ENCODE measurements around the genes TET2, GSTCD and HADH.

GRCh38 chr4:104500523-104500953, 5.8 kb upstream of the CXXC4 start:
- PRO-cap, result no peak

DNA sequence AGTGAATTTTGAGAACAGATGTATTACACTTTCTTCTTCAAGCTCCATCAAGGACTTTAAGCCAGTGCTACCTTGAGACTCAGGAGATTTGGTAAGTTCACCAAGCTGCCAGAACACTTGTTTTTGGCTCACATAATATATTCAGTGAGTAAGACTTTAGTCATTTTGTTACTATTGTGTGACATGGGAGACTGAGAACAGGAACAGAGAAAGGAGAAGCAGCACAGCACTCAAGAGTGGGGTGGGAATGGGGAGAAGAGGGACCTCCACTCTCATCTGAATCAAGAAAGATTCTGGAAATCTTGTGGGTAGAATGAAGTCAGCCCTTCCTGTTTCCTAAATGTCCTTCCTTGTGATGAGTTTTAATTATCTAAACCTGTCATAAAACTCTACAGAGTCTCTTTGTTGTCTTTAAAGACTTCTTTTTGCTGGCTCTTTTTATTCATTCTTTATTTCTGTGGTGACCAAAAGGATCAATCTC, 87.3 kb upstream of the TET2 start:
- PRO-cap, result no peak

GRCh38 chr4:105146591-105147020, at the start of gene TET2:
Gene TET2 (plus strand): TSS chr4:105146876.
- PRO-cap, result unidirectional peak, plus-strand start at chr4:105146670

DNA sequence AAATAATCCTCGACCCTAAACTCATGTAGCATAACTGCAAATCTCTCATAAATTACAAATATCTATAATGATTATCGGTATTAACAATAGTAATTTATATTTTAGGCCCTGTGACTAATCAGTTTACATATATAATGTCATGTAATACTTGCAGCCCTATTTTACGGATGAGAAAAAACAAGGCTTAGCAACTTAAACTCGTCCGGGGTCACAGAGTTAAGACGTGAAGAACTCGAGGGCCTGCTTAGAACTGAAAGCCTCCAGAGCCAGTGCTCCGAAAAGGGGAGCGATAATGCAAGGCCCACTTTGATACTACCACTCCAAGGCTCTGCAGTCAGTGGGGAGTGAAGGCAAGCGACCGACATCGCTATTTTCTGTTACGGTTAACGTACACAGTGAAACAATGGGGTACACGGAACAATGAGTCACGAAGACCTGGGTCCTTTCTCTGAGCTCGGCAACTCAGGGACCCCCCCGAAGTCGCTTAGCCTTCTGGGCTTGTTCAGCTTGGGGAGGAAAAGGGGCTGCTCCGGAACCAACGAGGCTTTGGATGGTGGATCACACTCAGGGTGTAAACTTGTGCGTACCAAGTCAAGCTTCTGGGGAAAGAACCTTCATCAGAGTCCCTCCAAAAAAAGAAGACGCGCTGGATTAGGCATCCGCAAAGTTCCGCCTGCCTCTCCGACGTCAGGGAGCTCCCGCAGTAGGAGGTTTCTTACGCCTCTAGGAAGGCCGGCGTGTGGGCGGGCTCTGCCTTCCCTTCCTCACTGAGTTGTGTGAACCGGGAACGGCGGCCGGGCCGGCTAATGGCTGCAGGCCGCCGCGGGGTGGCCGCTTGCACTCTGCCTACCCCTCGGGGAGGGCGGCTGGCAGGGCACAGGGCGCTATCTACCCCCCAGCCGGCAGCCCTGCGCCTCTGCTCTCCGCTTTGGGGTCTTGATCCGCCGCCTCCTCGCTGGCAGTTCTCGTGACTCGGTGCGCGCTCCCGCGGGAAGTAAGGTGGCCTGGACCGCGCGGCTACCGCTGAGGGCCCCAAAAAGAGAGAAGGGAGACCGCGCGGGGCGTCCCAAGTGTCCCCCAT, 769 bp downstream of the PPA2 start:
- PRO-cap, result bidirectional peak, plus-strand start at position 195 of the sequence, minus-strand start at position 28 of the sequence; bidirectional peak, plus-strand start at position 767 of the sequence, minus-strand start at position 689 of the sequence; bidirectional peak, plus-strand start at position 968 of the sequence, minus-strand start at position 967 of the sequence

DNA sequence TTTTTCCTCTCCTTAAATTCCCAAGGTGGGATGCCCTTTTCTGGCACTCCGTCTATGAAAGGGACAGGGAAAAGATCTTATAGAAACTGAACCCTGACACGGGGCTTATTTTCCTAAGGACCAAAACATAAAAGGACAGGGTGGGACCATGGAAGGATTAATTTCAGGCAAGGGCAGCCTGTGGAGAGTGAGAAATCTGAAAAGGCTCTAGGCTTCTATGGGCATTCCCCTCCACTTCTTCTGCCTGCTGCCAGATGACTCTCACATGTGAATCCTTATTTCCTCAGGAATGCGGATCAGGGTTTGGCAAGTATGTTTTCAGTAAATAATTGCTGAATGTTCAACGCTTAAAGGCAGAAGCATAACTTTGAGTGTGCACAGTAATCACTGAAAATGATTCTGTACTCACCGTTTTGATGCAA, 625 bp upstream of the ARHGEF38 start:
- PRO-cap, result no peak

DNA sequence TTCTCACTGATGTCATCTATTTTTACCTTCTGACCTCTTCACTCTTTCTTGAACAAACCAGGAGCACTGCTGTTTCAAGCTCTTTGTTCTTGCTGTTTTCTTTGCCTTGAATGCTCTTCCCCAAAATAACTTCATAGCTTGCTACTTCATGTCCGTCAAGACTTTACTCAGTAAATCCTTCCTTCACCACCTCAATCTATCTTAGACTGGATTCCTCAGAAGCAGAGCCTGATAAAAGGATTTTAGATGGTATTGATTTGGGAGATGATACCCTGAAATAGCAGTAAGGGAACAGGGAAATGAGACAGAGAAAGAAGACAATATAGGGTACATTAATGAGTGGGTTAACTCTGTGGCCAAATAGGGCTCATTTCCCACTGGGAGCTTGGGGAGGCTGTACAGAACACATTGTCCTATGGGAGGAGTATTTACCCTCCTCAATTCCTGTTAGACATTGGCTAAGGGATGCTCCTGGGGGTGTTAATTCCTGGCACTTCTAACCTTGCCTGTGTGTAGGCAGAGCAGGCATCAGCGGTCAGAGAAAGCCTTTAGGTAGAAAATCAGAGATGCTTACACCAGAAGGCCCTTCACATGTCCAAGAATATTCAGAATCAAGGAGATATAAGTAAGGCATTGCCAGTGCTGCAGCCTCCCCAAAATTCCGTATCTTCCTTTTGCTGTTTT, 48.9 kb downstream of the ARHGEF38 start:
- PRO-cap, result no peak

GRCh38 chr4:105708577-105709388, at the start of gene GSTCD:
Gene GSTCD (plus strand): TSS chr4:105708784.
- PRO-cap, result bidirectional peak, plus-strand start at chr4:105708860, minus-strand start at chr4:105708665; bidirectional peak, plus-strand start at chr4:105708990, minus-strand start at chr4:105709018; bidirectional peak, plus-strand start at chr4:105709185, minus-strand start at chr4:105709071

- PRO-cap, result no peak
Measured at GRCh38 chr4:105897822-105898256, 2.6 kb downstream of the NPNT start.

- PRO-cap, result no peak
Measured at GRCh38 chr4:105911897-105912461, 16.7 kb downstream of the NPNT start.

GRCh38 chr4:106119691-106120239, 196.2 kb downstream of the TBCK start:
- PRO-cap, result unidirectional peak, plus-strand start at chr4:106119961

GRCh38 chr4:107449845-107450308, 270.2 kb downstream of the PAPSS1 start:
- PRO-cap, result no peak

DNA sequence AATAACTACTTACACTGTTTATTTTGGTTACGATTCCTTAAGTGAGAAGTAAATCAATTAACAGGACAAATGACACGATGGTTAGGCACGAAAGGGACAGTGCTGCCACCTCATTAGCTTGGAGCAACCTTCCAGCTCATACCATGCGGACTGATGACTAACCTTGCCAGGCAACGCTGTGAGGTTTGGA, 649 bp upstream of the SGMS2 start:
- PRO-cap, result no peak

- PRO-cap, result no peak
Measured at GRCh38 chr4:107826076-107827173, 1.7 kb downstream of the SGMS2 start.

DNA sequence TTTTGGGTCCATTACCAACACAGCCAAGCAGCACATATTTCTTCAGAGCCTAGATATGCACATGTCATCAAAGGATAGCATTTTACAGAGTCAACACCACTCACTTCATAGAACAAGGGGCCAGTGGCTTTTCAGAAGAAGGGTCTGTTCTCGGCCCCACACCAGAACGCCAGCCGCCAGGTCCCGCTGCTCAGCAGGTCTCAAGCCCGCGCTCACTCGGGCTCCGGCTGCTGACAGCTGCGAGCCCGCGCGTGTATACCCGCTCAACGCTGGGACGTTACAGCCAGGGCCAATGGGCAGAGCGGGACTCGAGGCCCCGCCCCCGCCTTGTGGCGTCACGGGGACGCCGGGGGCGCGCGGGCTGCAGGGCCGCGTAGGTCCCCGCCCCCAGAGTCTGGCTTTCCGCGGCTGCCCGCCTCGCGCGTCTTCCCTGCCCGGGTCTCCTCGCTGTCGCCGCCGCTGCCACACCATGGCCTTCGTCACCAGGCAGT, at the start of gene HADH:
TSS of gene HADH (plus strand) at position 426 of the 491 bp plus-strand sequence.
- PRO-cap, result bidirectional peak, plus-strand start at position 426 of the sequence, minus-strand start at position 229 of the sequence

DNA sequence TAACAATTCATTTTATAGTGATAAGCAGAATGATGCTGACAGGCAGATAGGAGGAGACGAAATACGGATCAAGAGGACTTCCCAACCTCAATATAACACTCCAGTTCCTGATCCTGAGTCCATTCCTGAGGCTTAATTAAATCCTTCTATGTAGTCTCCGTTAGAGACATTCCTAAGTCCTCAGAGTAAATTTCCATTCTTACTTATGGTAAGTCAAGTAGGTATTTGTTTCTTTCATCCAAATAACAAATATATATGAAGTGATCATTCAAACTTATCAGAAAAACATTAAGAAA, 16.0 kb downstream of the MCUB start:
- PRO-cap, result no peak

- PRO-cap, result no peak
Measured at GRCh38 chr4:109714247-109714713, 11.0 kb upstream of the CASP6 start.

DNA sequence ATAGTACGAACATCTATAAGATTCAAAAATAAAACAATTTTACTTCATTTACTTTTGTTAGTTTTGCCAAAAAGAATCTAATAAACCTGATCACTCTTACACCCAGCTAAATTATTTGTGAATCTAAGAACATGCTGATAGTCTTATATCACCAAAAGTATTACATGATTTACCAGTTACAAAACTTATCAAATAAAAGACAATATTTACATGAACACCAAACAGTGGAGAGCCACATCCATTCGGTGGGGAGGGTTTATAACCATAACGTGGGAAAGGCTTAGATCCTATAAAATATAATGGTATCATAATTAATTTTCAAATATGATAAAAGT, 11.4 kb downstream of the PLA2G12A start:
- PRO-cap, result no peak

DNA sequence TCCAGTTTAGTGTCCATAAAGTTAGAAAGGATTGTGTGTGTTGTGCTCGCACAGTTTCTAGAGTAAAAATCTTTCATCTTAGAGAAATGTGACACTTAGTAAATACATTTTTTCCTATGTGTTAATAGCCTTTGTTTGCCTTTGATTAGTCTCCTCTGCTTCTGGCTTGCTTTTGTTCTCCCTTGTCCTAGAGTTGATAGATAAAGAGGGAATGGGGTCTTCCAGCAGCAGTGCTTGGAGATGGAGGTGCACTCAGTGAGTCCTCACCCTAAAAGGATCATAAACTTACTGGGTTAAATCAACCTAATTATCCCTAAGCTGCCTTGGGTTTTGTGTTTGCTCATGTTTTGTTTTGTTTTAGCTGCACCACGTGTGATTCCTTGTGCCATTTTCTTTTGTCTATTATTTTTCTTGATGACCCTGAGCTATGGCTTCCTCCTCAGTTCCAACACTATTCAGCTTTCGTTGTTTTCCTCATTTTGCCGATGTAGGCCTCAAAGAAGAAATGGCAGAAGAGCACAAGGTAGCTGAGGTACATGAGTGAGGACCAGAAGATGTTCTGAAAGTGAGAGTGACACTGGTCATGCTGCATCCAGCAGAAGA, 138.3 kb downstream of the EGF start:
- PRO-cap, result no peak

DNA sequence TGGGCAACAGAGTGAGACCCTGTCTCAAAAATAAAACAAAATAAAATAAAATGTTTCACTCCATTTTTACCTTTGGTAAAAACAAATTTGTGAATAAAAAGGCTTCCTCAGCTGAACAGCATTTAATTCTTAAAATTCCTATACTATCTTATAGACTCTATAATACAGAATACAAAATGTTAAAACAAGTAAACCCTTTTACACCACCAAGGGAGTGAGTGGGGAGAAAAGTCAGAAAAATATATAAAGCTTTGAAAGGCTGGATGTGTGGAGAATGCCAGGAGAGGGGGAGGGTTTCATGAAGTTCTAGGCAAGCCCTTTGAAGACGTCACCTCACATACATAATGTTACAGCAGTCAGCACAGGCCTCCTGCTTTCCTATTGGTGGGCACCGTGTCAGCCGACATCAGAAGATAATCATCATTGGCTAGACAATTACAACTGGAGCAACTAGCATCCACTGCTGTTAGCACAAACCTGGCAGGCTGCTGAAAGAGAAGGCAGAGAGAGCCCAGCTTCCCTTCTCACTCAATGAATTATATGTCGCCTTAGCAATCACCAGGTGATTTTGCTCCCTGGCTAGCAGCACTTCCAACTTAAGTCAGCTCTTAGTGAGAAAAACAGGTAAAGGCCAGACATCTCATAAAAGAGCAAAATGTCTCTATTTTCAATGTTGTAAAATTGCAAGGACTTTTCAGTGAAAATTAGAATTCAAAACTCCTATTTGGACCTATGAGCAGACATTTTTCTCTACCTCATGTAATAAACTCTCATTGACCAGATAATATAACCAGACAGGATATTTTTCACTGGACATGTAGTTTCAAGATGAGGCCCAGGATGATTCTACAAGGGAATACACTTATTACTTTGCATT, 4.6 kb downstream of the ELOVL6 start:
- PRO-cap, result unidirectional peak, plus-strand start at position 469 of the sequence

- PRO-cap, result unidirectional peak, plus-strand start at chr4:110196143; bidirectional peak, plus-strand start at chr4:110196504, minus-strand start at chr4:110196318
Measured at GRCh38 chr4:110195632-110196586, 2.5 kb downstream of the ELOVL6 start.

Measured in WTC11 (cell line).